Glomerular endothelial cell (primary cell): ENCODE data around the gene CEP78.

- RAMPAGE, long total RNA, result no peak
Measured at GRCh38 chr9:76394708-76395391, 624 bp upstream of the RFK start.

GRCh38 chr9:76571165-76571682 is 112.2 kb downstream of the GCNT1 start:
- RAMPAGE, long total RNA, result no peak

DNA sequence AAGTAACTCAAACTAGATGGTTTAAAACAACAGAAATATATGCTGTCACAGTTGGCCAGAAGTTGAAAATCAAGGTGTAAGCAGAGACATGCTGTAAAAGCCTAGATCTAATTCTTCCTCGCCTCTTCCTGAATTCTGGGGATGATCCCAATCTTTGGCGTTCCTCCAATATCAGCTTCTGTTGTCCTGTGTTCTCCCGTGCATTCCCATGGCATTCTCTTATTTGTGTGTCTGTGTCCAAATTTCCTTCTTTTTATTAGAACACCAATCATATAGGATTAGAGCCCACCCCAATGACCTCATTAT is 126.8 kb downstream of the GCNT1 start:
- RAMPAGE, long total RNA, result no peak

DNA sequence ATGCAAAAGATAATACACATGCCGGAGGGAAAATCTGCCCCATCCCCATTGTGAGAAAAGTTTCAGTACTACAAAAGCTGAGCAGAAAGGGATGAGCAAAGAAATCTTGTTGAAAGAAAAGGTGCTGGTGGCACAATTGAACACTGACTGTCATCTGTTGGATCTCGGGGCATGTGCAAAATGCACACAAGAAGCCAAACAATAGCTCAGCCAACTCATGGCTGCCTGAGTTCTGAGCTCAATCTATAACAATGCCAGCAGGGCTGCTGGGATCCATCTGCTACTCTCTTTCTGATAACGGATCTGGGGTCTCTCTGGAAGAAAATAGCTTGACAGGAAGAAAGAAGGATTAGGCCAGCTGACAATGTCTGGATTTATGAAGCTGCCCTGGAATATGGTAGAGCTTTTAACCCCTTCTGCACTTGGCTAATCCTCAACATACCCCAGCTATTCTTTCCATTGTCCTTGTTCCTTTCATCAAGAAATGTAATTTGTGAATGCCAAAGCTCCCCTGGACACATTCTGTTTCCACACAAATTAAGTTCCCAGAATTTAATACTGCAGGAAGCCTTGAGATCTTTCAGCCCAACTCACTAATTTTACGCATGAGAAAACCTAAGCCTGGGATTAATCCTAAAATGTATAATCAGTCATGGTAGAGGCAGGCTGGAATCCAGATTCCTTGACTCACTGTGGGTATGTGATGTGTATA is 204.5 kb downstream of the PRUNE2 start:
- RAMPAGE, long total RNA, result no peak

DNA sequence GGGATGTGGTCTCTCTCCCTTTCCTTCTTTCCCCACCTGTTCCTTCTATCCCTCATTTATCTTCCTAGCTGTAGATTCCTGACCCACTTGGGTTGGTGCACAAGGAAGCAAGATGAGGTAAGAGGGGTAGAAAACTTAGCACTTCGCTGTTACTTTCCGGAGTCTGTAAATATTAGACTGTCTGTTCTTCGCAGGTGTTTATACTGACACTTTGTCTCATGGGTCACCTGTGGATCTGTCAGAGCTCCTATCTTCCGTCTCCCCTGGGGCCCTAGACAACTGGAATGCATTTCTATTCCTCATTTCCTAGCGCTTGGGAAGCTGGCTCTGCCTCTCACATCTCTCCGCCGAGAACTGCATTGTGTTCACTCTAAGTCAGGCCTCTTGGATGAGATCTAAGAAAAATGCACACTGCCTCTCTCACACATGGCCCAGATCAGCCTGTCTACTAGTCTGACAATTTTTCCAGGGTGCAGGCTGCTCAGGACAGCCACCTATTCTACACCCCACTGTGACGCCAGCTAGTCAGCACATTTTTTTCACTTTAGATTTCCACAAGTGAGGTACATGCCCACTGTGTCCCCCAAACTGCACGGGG is 102.2 kb downstream of the PRUNE2 start:
- RAMPAGE, long total RNA, result no peak

DNA sequence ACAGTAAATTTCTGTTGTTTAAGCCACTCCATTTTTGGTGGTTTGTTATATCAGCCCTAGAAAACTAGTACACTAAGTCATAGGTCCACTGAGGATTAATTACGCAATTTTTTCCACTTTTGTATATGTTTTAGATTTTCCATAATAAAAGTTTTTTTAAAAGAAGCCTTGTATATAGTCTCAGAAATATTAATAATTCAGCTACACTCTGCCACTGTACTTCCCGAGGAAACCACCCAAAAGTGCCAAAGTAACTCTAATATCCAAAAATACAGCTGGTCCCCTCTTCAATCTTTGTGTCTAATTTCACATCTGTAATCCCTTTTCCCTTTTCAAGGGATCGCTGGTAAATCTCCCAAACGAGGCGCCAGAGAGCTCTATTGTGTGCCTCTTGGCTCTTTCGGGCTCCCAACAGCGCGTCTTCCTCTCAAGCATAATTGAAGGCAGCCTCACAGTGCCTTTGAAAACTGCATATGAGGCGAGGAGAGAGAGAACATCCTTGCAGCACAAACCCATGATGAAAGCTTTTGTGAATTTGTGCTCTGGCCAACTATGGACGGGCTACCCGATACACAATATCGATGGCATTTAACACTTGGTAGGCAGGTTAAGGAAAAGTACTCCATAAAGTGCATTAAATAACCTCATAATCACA is 32.6 kb downstream of the PRUNE2 start:
- RAMPAGE, long total RNA, result no peak

DNA sequence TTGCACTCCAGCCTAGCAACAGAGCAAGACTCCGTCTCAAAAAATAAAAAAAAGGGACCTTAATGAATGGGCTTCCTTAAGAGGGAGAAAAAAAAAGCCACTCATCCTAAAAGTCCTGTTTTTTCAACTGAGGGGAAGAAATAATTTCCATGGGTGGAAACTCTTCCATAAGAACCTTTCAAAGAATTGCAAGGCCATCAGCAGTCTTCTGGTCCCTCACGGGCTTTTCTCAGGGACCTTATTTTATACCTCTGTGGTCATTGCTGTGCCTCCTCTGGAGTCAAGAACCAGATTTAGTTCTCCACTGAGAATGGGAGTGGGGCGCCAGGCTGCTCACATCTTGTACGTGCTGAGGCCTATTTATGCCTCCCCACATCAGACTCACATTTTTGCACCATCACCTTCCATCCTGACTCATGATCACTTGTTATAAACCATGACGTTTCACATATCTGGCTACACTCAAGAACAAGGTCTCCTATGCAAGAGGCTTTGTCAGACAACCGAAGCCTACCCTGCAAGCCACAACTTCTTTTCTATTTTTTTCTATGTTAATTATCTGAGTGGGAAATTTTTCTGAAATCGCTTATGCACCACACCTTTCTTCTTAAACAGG is 10.8 kb downstream of the PRUNE2 start:
- RAMPAGE, long total RNA, result no peak

DNA sequence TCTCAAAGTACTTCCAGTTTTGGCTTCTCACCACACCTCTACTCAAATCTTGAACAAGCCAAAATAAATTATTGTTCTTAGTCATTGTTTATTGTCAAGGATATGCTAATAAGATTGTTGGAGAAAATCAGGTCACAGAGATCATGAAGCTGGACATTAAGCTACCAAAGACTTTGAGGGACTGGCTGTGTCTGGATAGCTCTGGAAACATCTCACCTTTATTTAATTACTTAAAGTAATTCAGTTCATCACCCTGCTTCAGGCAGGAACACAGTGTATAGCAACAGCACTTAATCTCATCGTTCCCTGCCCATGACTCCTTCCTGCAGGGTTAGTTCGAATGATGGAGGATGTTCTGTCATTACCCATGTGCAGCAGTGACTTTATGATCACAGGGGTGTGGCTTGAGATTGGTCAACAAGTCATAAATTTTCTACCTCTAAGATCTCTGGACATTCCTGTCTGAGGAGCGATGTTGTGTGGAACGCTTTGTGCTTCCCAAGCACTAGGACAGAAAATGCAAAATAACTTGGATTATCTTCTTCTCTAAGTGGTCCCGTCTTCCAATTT is 37.1 kb upstream of the PRUNE2 start:
- RAMPAGE, long total RNA, result no peak

DNA sequence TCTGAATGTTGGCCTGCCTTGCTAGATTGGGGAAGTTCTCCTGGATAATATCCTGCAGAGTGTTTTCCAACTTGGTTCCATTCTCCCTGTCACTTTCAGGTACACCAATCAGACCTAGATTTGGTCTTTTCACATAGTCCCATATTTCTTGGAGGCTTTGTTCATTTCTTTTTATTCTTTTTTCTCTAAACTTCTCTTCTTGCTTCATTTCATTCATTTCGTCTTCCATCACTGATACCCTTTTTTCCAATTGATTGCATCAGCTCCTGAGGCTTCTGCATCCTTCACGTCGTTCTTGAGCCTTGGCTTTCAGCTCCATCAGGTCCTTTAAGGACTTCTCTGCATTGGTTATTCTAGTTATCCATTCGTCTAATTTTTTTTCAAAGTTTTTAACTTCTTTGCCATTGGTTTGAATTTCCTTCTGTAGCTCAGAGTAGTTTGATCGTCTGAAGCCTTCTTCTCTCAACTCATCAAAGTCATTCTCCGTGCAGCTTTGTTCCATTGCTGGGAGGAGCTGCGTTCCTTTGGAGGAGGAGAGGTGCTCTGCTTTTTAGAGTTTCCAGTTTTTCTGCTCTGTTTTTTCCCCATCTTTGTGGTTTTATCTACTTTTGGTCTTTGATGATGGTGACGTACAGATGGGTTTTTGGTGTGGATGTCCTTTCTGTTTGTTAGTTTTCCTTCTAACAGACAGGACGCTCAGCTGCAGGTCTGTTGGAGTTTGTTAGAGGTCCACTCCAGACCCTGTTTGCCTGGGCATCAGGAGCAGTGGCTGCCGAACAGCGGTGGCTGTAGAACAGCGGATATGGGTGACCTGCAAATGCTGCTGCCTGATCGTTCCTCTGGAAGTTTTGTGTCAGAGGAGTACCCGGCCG is 165.3 kb downstream of the GNA14 start:
- RAMPAGE, long total RNA, result no peak

GRCh38 chr9:77770275-77770750 is 122.2 kb upstream of the GNA14 start:
- RAMPAGE, long total RNA, result no peak

- RAMPAGE, long total RNA, result no peak
Measured at GRCh38 chr9:77989337-77990136, 42.1 kb downstream of the GNAQ start.

- RAMPAGE, long total RNA, result no peak
Measured at GRCh38 chr9:78032017-78032791, 593 bp upstream of the GNAQ start.

DNA sequence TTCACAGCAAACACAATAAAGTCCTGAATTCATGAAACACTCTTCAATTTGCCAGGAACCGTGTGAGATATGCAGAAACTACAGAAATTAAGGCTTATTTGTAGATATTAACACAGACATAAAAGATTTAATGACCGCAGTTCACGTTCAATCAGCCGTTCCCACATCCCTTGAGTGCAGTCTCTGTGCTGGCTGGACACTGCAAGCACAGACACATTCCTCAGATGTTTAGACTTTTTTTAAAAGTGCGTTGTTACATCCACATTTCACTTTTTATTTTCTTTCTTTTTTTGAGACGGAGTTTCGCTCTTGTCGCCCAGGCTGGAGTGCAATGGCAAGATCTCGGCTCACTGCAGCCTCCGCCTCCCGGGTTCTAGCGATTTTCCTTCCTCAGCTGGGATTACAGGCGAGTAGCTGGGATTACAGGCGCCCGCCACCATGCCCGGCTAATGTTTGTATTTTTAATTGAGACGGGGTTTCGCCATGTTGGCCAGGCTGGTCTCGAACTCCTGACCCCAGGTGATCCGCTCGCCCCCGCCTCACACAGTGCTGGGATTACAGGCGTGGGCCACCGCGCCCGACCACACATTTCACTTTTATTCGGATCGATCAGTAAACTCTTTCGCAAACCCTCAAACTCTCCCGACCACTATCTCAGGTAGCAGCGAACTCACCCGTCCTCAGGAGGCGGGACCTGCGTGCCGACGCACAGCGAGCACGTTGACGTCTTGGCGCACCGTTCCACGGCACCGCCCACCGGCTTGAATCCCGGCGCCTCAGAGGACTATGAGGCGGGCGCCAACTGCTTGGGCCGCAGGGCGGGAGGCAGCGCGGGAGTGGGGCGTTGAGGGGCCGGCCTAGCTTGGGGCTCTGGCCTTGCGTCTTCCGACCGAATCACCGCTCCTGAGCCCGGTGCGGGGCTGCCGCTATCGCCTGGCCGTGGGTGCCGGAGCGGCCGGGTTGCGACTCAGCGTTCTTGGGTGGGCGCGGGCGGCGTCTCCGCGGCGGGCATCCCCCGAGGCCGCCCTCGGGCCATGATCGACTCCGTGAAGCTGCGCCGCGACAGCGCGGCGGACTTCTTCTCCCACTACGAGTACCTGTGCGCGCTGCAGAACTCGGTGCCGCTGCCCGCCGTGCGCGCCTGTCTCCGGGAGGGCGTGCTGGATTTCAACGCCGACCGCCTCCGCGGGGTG is at the start of gene CEP78:
Gene CEP78 (plus strand): TSS at position 759 of the 1,193 bp plus-strand sequence.
- RAMPAGE, long total RNA, result no peak

DNA sequence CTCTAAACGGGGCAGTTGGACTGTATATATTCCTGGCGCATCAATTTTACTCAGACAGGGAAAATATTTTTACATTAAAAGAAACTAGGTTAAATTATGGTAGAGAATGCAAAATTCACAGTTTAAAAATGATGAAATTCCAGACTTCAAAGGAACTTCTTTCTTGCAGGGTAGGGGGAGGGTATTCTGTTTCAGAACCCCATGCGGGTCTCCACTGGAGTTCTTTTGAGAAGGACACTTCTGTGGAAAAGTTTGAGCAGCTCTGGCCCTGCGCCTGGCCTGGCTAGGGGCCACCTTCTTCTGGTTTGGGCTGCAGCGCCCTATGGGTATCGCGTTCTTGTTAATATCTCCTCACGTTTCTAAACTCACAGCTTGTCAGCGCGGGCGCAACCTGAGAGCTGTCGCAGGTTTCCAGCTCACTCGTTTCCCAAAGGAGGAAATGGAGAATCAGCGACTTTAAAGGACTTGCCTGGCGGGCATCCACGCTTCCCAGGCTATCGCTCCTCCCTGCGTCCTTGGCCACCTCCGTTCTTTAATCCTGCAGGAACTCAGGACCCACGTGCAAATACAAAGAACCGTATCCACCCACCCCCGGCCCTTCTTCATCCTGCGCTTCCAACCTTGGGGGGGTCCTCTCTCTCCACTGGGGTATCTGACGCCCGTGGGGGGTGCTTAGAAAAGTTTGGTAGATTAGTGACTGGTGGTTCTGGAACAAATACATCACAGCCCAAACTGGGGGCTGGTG is 788 bp upstream of the PSAT1 start:
- RAMPAGE, long total RNA, result no peak

DNA sequence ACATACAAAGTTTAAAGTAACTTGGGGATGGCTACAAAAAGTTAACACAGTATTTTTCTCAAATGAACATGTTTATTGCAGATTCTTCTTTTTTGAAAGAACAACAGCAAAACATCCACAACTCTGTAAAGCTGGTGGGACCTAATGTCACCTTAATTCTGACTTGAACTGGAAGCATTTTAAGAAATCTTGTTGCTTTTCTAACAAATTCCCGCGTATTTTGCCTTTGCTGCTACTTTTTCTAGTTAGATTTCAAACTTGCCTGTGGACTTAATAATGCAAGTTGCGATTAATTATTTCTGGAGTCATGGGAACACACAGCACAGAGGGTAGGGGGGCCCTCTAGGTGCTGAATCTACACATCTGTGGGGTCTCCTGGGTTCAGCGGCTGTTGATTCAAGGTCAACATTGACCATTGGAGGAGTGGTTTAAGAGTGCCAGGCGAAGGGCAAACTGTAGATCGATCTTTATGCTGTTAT is 32.2 kb downstream of the PSAT1 start:
- RAMPAGE, long total RNA, result no peak

GRCh38 chr9:78358225-78358935 is 61.5 kb downstream of the PSAT1 start:
- RAMPAGE, long total RNA, result no peak

- RAMPAGE, long total RNA, result no peak
Measured at GRCh38 chr9:79666866-79667440, 95.2 kb downstream of the TLE4 start.

- RAMPAGE, long total RNA, result no peak
Measured at GRCh38 chr9:79669817-79670168, 98.0 kb downstream of the TLE4 start.

DNA sequence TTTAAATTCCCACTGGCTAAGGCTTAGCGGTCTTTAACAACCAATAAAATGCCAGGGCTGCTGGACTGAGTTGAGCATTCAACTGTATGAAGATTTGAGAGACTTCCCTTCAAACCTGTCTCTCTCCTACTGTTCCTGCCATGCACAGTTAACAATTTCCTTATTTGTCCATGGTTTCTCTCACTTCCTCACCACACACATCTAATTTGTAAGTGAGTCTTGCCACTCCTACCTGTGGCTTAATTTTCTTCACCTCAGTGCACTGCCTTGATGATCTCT is 398.9 kb downstream of the TLE4 start:
- RAMPAGE, long total RNA, result no peak

DNA sequence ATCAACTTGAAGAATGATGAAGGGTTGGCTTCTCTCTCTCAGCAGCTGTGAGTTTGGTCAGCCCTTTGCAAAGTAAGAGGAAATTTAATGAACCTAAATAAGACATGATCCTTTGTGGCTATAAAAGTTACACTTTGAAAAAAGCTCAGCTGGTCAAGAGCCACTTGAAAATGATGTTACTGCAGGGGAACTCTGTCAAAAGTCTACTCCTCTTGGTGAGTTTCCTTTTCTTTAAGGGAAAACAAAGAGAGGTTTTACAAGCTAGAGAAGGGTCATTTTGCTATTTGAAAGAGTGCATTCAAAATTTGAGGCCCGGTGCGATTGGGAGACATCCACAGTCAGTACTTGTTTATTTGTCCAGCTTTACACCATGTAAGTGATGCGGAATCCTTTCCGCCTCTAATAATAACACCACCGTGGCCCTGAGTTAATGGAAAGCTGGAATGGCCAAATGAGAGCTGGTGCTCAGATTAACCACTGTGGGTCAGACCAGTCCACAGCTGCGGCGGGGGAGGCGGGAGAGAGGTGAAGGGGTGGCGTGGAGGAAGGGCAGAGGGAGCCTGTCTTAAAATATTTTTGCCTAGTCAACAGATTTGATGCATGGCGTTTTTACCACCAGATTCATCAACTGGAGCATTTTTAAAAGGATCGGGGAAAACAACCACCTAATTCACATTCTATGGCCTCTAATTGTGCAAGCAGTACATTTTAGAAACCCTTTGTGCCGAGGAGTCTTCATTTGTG is 404.0 kb downstream of the TLE4 start:
- RAMPAGE, long total RNA, result no peak